Epithelial cell of alveolus of lung (primary cell): ENCODE measurements around the gene SNX2.

DNA sequence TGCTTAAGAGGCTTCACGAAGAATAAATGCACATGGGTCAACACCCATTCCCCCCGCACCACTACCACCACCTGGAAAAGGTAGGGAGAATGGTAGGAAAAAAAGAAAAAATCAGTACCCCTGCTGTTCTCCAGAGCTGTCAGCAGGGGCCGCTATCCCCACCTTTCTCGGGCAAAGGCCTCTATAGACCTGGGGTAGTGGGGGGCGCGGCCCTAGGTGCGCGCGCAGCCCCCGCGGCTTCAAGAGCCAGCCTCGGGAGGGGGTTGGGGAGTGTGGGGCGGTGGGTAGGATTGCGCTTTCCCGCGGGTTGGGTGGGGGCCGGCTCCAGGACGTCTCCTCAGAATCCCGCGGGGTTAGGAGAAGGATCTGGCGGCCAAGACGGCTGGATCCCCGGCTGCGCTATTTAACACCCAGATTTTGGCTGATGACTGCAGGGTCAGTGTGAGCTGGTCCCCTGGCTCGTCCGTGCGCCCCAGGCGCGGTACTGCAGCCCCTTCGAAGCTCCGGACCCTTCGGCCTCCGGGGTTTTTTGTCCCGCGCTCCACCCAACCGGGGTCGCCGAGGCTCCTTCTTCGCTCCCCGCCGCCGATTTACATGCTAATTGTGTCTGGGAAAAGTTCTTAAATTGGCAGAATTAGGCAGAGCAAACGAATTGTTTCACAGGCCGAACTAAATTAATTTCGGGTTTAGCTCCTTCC, 1.6 kb upstream of the SEMA6A start:
- RAMPAGE, long total RNA, result no peak
- RRBS, result 2% methylated on average over 7 of the region's 45 CpGs

GRCh38 chr5:116830002-116830478, 255.4 kb upstream of the SEMA6A start:
- RAMPAGE, long total RNA, result no peak
- RRBS, result no CpG with 5 or more reads among the region's 4 CpGs

DNA sequence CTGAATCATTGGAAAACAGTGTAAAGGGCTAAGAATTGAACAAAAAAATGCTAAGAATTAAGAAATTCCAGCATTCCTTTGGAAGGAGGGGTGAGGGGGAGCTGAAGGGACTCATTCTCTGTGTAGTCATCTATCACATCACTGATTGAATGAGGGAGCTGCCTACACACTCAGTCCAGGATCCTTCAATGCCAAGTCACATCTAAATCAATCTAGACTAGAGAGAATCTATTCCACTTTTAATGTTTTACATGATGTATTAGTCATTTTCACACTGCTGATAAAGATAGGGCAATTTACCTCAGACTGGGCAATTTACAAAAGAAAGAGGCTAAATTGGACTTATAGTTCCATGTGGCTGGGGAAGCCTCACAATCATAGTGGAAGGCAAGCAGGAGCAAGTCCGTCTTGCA, 286.4 kb downstream of the DTWD2 start:
- RAMPAGE, long total RNA, result no peak
- RRBS, result no CpG with 5 or more reads among the region's 1 CpG

DNA sequence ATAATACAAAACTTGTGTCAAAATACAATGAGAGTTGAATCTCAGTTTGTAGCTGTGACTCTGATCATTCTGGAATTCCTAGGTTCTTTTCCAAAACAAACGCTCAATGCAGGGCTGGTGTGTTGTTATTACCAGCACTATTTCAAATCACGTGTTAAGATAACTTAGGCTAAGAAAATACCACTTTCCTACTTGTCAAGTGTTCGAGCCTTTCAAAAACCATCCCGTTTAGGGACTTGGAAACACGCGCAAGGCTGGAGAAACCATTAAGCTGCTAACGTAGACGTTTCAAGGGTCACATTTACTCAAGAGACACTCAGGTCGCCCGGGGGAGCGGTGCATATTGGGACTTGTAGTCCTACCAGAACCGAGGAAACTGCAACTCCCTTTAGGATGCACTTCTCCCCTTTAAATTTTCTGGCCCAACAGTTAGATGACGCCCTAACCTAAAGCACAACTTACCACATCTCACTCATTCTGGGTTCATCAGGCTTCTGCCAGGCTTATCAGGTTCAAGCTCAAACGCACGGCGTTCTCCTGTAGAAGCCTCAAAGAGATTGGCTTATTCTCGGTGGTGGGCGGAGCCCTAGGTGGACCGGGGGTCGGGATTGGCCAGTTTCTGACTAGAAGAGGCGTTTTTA, 423 bp upstream of the DMXL1 start:
- RAMPAGE, long total RNA, result no peak
- RRBS, result no CpG with 5 or more reads among the region's 21 CpGs

DNA sequence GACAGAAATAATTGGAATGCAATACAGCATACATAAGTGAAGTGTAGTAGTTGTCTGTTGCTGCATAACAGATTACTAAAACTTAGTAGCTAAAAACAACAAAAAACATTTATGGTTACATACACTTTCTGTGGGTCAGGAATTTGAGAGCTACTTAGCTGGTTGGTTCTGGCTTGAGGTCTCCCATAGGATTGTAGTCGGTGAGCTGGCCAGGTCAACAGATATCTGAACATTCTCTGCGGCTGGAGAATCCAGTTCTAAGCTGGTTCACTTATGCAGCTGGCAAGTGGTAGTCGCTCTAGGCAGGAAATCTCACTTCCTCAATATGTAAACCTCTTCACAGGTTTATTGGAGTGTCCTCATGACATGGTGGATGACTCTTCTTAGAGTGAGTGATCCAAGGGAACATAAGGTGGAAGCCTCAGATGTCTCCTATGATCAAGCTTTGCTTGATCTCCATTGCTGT, 65.7 kb upstream of the TNFAIP8 start:
- RAMPAGE, long total RNA, result no peak
- RRBS, result no CpG with 5 or more reads among the region's 3 CpGs

DNA sequence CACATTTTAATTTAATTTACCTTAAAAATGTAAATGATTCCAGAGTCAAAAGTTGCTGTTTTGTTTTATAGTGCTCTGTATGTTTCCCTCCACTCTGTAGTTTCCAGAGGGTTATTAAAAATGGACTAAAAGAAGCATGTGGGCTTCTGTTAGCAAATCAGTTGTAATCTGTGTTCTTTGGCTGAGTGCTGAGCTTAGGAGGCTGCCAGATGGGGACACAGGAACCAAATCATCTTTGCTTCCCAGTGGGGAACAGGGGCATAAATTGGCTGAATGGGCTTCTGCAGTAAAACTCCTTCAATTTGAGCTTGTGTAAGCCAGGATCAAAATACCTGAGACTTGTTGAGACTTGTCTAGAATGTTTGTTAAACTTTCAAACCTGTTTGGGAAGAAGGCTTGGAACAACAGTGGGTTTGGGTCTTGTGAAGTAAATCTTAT, 32.3 kb upstream of the TNFAIP8 start:
- RAMPAGE, long total RNA, result no peak

DNA sequence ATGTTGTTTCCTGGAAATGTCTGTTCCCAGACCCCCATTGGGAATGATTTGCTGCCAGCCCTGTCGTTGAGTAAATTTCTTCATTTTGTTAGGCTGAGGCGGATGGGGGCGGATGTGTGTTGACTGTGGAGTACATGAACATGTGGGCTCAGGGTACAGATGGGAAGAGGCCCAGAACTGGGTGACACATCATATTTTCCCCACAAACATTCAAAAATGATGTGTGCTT, 28.8 kb upstream of the TNFAIP8 start:
- RAMPAGE, long total RNA, result no peak
- RRBS, result no CpG with 5 or more reads among the region's 3 CpGs

GRCh38 chr5:119332766-119333864, 22.7 kb upstream of the TNFAIP8 start:
- RAMPAGE, long total RNA, result no peak
- RRBS, result no CpG with 5 or more reads among the region's 10 CpGs

DNA sequence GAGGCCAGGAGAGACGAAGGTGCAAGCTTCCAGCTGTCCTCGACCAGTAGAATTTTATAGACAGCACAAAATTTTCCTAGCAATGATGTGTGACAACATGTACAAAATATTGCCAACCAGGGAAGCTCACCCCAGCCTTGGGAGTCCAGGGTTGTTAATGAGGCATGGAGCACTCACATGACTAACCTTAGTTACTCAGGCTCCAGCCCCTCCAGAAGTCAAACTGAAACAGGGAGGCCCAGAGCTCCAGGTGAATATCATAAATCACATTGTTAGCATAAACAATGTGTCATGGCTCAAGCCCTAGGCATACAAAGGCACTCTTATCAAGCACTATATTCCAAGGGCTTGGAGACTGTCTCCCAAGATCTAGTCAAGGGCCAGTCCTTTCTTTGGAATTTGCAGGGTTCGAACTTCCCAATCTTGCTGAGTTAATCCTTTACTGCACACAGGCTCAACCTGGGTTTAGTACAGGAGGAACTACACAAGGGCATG, 44.4 kb downstream of the TNFAIP8 start:
- RAMPAGE, long total RNA, result no peak
- RRBS, result no CpG with 5 or more reads among the region's 3 CpGs

- RAMPAGE, long total RNA, result start-site peak on the plus strand at chr5:120465602-120465704, 22 and 10 reads in 2 replicates
- RRBS, result 3% methylated on average over 8 of the region's 59 CpGs
Measured at GRCh38 chr5:120464802-120465980, 1.1 kb downstream of the PRR16 start.

GRCh38 chr5:122310524-122311030, 1.5 kb upstream of the SNCAIP start:
- RAMPAGE, long total RNA, result no peak
- RRBS, result no CpG with 5 or more reads among the region's 10 CpGs

DNA sequence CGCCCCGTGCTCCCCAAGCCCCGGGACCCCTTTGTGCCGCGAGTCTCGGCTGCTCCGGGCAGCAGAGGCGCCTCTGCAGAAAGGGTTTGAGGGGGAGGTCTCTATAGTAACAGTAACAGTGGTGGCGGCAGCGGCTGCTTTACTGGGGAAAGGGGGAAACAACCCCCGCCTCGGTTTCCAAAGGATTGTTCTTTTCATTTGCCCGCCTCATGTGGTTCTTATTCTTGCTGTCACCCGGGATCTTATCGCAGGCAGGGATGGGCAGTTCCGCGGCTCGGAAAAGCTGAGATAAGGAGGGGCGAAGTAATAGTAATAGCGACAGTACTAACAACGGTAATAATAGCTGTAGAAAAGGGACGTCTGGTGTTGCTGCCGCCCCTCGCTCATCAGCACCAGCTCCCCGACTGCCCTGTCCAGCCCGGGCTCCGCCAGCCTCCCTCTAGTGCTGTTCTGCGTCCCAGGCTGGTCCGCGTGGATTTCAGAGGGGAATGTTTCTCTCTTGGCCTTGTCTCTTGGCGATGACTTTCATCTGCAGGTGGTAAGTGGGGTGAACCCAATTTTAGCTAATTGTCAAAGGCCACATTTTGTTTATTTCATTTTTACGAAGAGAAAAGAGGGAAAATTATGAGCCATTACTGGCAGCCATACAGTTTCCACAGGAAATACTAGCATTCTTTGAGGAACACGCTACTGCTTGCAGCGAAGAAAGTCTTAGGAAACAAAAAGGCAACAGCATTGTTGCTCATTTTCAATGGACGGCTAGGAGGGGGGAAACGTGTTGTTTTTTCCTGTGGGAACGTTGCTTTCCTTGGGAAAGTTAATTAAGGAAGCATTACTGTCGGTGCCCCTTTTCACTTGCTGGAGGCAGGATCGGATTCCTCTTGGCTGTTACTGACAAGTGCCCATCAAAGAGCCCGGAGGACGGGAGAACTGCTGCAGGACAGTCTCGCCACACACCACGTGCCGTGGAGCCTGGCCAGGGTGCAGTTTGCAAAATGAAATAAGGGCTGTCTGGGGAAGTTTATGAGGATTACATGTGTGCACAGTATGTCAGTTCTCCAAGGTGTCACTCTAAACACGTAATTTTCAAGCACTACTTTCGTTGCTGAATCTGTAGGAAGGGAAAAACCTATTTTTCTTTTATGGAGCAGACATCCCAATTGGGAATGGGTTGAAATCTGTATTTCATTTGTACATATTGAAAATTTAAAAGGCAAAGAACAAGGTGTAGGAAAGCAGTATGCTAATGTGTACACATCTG, 776 bp downstream of the SNCAIP start:
- RAMPAGE, long total RNA, result no peak
- RRBS, result no CpG with 5 or more reads among the region's 46 CpGs

- RAMPAGE, long total RNA, result no peak
- RRBS, result no CpG with 5 or more reads among the region's 18 CpGs
Measured at GRCh38 chr5:122774482-122774950, 364 bp upstream of the SNX2 start.

GRCh38 chr5:122774951-122775812, at the start of gene SNX2:
Gene SNX2 (plus strand): TSS chr5:122775080.
- RAMPAGE, long total RNA, result start-site peak on the plus strand at chr5:122775045-122775100, 2,272 and 1,166 reads in 2 replicates
- RRBS, result 0% methylated on average over 7 of the region's 65 CpGs

GRCh38 chr5:122846207-122846656, 819 bp downstream of the SNX24 start:
- RAMPAGE, long total RNA, result no peak
- RRBS, result no CpG with 5 or more reads among the region's 2 CpGs

GRCh38 chr5:123098671-123099910, 10.1 kb downstream of the PRDM6 start:
- RAMPAGE, long total RNA, result no peak
- RRBS, result 64% methylated on average over 16 of the region's 84 CpGs

GRCh38 chr5:124343438-124343933, 403.0 kb downstream of the ZNF608 start:
- RAMPAGE, long total RNA, result no peak
- RRBS, result no CpG with 5 or more reads among the region's 5 CpGs

DNA sequence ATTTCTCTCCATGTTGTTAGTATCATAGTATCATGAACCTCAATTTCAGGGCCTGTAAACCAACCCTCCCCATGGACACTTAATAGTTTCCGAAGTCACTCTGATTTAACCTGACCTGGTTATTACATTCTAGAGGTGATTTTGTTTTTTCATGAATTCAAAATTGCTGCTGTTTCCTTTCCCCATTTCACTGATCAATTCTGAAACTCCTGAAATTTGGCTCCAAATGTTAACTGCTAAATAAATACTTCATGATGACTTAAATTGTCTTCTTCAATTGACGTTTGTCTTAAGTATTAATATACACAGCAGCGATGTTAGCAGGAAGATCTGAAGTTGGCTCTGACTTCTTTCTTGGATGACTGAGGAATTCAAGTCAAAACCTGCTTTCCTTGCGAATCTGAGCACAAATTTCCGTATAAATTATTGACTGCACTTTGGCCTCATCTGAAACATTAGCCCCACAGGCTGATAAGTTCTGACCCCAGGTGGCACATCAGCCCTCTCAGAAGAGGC, 84.5 kb downstream of the ZNF608 start:
- RAMPAGE, long total RNA, result no peak
- RRBS, result no CpG with 5 or more reads among the region's 5 CpGs

GRCh38 chr5:124706653-124707459, 39.6 kb downstream of the ZNF608 start:
- RAMPAGE, long total RNA, result no peak
- RRBS, result no CpG with 5 or more reads among the region's 15 CpGs

GRCh38 chr5:124746938-124747846, 753 bp upstream of the ZNF608 start:
- RAMPAGE, long total RNA, result no peak
- RRBS, result no CpG with 5 or more reads among the region's 33 CpGs